Measurements from ENCODE around the genes ZNF563 and ZNF799.

GRCh38 chr19:11436004-11436557 lies 646 bp downstream of the PRKCSH start:
- RRBS: no CpG with 5 or more reads among the region's 23 CpGs

DNA sequence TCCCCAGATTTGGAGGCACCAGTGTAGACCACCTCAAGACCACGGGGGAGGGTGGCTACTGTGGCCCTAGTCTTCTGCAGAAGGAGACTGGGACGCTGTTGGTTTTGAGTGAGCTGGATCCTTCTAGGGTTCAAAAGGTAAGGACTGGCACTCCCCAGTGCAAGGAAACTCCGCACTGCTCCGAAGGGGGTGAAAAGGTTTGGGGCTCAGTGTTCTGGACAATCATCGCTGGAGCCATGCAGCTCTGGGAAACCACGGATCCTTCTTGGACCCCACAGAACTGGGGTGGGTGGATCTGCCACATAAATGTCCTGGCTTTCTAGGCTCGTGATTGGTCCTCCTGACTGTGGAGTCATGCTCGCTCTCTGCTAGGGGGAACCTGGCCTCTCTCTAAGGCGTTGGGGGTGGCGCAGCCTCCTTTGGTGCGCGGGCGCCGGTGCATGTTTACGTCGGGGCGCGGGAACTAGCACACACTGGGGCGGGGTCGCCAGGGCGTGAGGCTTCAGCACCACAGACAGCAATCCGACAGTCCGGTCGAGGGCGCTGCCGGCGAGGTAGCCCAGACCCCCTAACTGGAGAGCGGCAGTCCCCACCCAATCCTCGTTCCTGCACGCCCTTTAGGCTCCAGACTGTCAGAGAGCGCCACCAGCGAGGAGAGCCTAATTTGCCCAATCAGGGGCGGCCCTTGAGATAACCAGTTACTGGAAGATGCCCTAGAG lies 777 bp upstream of the ELAVL3 start:
- RRBS: 2% methylated on average over 7 of the region's 33 CpGs

GRCh38 chr19:11552600-11553172 lies 6.3 kb downstream of the ELOF1 start:
- RRBS: no CpG with 5 or more reads among the region's 12 CpGs

DNA sequence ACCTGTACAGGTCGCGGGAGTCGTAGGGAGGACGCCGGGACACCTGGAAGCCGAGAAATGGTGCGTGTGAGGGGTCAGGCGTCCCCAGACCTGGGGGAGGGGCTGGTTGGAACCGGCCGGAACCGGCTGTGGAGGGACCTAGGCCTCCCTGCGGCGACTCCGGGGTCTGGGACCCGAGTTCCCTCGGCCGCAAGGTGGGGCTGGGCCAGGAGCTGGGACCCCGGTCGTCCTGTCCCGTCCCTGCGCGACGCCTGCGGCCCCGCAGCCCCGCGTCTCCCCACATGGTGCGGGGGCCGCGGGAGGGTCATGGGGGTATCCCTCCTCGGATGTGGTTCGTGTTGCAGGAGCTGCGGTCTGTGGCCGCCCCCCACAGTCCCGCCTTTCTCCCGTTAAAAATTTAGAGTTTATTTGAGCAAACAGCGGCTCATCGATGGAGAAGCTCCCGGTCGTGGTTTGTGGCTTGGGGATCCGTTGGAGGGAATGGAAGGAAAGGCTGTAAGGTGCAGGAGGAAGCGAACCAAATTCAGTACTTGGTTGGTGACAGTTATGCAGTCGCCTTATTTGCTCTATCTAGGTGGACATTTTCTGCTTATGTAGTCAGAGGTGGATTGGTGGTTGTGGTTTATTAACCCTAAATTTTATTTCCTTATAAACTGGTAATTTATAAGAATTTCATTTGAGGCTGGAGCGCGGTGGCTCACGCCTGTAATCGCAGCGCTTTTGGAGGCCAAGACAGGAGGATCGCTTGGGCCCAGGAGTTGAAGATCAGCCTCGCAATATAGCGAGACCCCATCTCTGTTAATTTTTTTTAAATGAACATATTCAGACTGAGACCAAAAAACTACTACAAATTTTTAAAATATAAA lies 521 bp downstream of the ZNF627 start:
- RRBS: 2% methylated on average over 12 of the region's 51 CpGs

- RRBS: no CpG with 5 or more reads among the region's 15 CpGs
Observed at GRCh38 chr19:11617504-11618625, 20.6 kb downstream of the ZNF627 start.

DNA sequence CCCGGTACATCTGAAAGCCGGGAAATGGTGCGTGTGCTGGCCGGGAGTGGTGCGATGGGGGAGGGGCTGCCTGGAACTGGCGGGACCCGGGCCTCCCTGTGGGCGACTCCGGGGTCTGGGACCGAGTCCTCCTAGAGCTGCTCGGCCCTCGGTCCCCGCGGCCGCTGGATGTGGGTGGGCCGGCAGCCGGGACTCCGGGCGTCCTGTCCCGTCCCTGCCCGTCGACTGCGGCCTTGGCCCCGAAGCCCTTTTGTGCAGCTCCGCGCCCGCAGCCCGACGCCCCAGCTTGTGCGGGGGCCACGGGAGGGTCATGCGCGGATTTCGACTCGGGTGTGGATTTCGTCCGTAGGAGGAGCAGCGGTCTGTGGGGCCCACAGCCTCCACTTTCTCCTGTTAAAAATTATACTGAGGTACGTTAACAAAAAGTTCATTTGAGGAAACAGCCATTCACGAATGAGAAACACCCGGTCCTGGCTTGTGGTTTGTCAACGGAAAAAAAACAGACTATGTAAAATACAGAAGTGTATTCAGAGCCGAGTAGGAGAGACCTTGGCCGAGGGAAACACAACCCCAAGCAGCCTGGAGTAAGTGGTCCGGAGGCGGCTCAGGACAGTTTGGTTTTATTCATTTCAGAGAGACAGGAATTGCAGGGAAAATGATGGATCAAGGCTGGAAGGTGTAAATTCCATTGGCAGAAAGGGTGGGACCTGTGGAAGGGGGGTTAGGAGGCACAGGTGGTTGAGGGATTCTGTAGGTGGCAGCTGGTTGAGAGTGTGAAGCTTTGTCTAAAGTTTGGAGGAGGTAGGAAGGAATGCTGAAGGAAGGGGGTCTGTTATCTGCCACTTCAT lies 602 bp downstream of the ZNF439 start:
- RRBS: 4% methylated on average over 9 of the region's 46 CpGs

DNA sequence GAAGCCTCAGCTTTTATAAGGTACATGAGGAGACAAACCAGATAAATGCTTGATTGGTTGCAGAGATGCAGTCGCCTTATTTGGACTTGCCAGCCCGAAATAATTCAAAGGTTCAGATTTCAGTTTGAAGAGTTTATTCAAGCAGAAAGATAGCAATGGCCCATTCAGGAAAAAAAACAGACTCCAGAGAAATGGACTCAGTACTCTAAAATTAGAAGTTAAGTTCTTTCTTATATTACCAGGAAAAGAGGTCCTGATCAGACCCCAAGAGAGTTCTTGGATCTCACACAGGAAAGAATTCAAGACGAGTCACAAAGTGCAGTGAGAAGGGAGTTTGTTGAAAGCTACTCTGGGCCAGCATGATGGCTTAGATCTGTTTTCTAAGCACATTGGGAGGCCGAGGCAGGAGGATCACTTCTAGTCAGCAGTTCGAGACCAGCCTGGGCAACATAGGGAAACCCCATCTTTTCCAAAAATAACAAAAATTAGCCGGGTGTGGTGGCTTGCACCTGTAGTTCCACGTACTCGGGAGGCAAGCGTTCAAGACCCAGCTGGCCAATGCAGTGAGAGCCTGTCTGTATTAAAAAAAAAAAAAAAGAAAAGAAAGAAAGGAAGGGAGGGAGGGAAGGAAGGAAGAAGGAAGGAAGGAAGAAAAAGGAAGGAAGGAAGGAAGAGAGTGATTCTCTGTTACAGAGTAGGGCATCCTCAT lies 3.4 kb downstream of the ZNF69 start:
- RRBS: no CpG with 5 or more reads among the region's 9 CpGs

- RRBS: 3% methylated on average over 13 of the region's 69 CpGs
Observed at GRCh38 chr19:12091988-12093139, 27.8 kb downstream of the ZNF844 start.

GRCh38 chr19:12145323-12146104 lies 5.4 kb upstream of the ZNF20 start:
- RRBS: no CpG with 5 or more reads among the region's 14 CpGs

DNA sequence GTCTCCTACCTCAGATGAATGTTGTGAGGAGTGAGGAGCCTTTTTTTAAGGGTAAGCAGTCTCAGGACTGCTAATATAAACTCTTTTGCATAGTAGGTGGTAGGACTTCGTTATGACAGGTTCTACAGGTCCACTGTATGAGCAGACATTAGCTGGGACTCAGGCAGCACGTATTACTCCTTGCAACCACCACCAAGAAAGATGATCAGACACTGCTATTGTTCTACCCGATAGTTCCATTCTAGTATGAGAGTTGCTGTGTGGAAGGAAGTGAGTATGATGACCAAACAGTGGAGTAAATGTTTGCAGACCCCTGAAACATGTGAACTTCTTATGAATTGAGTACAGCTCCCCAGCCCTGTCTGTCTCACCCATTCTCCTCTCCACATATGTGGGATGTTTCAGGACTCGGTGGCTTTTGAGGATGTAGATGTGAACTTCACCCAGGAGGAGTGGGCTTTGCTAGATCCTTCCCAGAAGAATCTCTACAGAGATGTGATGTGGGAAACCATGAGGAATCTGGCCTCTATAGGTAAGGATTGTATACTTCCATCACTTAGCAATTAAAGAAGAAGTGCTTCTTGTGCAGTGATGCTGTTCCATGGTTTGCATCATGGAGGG lies 22.6 kb downstream of the ZNF136 start:
- RRBS: no CpG with 5 or more reads among the region's 4 CpGs

DNA sequence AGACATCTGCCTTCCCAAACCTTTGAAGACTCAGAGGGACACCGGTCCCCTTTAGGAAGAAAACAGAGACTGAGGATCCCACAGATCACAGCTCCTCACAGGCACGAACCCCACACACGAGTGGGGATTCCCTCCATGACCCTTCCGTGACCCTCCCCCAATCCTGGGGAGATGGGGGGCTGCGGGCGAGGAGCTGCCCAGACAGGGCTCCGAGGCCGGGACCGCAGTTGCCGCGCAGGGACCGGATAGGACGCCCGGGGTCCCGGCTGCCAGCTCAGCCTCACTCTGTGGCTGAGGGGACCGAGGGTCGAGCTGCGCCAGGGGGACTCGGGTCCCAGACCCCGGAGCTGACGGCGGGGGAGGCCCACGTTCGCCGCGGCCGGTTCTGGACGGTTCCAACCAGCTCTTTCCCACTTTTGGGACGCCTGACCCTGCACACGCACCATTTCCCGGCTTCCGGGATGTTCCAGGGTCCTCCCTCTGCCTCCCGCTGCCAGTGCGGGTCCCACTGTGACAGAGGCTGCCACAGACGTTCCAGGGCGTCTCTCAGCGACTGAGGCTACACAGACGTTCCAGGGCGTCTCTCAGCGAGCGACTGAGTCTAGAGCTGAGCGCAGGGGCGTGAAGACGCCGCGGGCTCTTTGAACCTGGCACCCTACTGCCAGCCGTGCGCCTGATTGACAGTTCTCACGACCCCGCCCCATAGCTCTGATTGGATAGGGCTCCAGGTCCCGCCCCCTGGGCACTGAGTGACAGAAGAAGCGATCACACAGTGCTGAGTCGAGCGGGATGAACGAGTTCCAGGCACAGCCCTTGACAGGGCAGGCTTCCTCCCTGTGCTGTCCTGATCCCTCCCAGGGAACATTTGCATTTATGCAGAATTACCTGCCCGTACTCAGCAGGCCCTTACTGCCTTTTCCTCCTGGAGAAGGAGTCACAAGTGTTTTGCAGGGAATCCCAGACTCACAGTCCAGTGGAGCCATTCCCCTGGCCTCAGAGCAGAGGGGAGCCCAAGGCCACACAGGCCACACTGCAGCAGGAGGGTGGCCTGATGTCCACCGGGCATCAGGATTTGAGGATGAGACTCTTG lies at the start of gene ZNF563:
TSS of gene ZNF563 (minus strand) at position 597 of the 1,090 bp plus-strand sequence.
- RRBS: 2% methylated on average over 12 of the region's 57 CpGs

DNA sequence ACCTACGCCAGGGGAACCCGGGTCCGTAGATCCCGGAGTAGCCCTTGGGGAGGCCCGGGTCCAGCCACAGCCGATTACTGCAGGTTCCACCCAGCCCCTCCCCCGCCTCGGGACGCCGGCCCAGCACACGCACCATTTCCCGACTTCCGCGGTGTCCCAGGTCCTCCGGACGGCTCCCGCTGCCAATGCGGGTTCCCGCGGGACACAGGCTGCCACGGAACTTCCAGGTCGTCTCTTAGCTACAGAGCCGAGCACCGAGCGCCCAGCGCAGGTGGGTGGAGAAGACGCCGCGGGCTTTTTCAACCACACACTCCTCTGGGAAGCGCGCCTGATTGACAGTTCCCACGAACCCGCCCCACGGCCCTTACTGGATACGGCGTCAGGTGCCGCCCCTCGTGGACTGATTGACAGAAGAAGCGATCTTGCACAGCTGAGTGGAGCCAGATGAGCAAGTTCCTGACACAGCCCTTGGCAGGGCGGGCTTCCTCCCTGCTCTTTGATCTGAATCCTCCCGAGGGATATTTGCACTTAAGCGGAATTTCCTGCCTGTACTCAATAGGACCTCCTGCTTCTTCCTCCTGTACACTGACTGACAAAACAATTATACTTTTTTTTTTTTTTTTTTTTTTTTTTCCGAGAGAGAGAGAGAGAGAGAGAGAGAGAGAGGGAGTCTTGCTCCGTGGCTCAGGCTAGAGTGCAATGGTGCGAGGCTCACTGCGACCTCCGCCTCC lies at the start of gene ZNF799:
TSS of gene ZNF799 (minus strand) at position 337 of the 731 bp plus-strand sequence.
- RRBS: 2% methylated on average over 6 of the region's 47 CpGs

DNA sequence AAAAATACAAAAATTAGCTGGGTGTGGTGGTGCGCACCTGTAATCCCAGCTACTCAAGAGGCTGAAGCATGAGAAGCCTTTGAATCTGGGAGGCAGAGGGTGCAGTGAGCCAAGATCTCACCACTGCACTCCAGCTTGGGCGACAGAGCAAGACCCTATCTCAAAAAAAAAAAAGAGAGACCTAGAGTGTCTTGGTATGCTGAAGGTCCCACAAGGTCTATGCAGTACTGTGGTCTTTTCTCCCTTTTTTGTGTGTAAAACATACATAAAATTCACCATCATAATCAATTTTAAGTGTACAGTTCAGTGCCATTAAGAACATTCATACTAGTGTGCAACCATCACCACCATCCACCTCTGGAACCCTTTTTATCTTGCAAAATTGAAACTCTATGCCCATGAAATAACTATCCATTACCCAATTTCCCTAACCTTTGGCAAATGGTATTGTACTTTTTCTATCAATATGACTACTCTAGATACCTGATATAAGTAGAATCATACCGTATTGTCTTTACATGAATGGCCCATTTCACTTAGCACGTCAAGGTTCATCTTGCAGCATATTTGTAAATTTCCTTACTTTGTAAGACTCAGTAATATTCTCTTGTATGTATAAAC lies 26.9 kb downstream of the ZNF564 start:
- RRBS: no CpG with 5 or more reads among the region's 4 CpGs

DNA sequence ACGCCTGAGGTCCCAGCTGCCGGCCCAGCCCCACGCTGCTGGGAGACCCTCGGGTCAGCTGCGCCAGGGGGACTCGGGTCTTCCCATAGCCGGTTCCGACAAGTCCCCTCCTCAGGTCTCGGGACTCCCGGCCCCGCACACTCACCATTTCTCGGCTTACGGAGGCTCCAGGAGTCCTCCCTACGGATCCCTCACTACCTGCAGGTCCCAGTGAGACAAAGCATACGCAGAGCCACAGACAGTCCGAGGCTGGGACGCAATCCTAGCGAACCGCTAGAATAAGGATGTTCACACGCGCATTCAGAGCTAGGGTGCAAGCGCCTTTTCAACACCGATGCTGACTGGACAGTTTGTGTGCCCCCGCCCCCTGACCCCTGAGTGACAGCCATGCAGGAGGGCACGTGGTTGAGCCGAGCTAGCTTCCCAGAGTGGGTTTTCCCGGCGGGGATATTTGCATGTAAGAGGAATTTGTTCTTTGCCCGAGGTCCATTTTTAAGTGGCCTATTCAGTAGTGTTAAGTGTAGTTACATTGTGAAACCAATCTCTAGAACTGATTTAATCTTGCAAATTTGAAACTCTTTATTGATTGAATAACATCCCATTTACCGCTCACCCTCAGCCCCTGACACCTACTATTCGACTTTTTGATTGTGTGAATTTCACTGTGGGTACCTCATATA lies 13.5 kb downstream of the ZNF490 start:
- RRBS: 34% methylated on average over 7 of the region's 31 CpGs

DNA sequence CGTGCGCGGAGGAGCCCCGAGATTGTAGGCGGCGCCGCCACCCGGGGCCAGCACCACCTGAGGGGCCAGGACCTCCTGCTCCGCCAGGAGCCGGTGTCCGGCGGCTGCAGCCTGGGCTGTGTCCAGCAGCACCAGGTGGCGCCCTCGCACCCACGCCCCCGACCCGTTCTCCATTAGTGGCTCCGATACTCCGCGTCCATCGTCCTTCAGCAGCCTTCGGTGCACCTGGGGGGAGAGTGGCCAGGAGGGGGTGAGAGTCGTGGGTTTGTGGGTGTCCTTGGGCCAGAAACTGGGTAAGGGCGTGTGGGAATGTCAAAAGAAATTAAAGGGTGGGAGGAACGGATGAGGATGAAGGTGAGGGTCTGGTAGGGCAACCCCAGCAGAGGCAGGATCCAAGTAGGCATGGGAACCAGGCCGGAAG lies 18.4 kb downstream of the MAN2B1 start:
- RRBS: 9% methylated on average over 7 of the region's 26 CpGs

GRCh38 chr19:12670318-12670894 lies 1.2 kb upstream of the WDR83OS start:
- RRBS: no CpG with 5 or more reads among the region's 18 CpGs

- RRBS: no CpG with 5 or more reads among the region's 9 CpGs
Observed at GRCh38 chr19:12702779-12703210, 6.4 kb upstream of the FBXW9 start.

GRCh38 chr19:12762811-12763603 lies 11.4 kb downstream of the BEST2 start:
- RRBS: no CpG with 5 or more reads among the region's 18 CpGs

DNA sequence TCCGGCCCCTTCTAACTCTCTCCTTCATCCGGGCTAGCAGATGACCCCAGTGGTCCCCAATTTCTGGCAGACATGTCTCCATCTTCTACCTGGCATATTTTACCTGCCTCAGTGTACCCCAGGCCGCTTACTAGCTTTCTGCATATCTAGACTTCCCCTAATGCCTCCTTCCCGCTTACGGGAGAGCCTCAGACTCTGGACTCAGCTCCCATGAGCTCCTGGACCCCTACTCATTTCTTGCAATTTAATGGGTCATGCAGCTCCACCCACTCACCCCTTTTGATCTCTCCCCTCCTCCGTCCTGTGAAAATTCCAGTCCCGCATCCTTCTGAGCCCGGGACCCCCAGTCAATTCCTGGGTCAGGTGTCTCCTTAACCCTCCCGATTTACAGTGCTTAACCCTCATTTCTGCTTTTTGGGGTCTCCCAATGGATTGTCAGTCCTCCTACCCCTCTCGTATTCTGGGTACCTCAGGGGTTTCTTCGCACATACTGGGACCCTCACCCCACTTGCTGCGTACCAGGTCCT lies 585 bp upstream of the JUNB start:
- RRBS: no CpG with 5 or more reads among the region's 12 CpGs

DNA sequence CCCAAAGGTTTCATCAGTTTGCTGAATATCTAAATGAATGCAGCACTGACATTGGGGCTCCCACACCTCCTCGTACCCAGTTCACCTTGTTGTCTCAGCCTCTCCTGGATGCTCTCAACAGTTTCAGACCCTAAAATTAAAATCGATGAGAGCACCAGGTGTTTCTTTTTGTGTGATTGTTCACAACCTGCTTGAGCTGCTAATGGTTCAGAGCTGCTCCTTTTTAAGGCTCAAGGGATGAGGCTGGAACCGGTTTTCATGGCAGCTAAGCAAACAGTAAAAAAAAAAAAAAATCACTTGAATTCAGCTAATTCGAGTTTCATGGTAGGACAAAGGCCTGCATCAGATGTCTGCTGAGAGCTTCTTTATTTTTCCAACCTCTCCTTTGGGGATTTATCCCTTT lies 6.6 kb downstream of the SYCE2 start:
- RRBS: no CpG with 5 or more reads among the region's 4 CpGs